ENCODE results near the genes CRYGA and ERBB4.

DNA sequence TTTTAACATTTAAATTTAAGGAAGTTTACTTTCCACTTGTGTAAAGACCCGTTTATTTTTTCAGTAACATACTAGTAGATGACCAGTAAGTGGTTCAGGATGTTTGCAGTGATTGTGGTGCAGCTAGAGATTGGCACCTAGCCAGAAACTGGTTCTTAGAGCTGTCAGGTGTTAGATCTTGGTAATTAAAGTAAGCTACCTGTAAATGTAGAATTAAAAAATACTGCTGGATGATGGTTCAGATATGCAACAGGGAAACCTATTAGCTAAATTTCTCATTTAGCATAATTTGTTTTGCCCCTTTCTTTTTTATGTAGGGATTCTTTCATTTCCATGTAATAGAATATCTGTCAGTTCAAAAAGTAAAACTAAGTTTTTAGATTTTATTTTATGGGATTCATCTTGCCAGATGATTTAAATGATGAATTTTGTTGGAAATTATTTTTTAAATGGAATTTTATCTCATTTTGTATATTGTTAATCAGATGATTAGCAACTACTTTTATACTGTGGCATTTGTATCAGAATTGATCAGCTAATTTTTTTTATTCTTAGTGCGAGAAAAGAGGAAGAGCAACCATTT is 14.9 kb downstream of the CCNYL1 start:
- RRBS, result no CpG with 5 or more reads among the region's 2 CpGs

- RRBS, result no CpG with 5 or more reads among the region's 13 CpGs
Measured at GRCh38 chr2:207771475-207771931, 1.8 kb upstream of the FZD5 start.

- RRBS, result no CpG with 5 or more reads among the region's 3 CpGs
Measured at GRCh38 chr2:207775552-207775954, 5.8 kb upstream of the FZD5 start.

- RRBS, result no CpG with 5 or more reads among the region's 10 CpGs
Measured at GRCh38 chr2:207819152-207819820, 49.6 kb upstream of the FZD5 start.

GRCh38 chr2:207845786-207845947 is 76.0 kb upstream of the FZD5 start:
- RRBS, result no CpG with 5 or more reads among the region's 2 CpGs

DNA sequence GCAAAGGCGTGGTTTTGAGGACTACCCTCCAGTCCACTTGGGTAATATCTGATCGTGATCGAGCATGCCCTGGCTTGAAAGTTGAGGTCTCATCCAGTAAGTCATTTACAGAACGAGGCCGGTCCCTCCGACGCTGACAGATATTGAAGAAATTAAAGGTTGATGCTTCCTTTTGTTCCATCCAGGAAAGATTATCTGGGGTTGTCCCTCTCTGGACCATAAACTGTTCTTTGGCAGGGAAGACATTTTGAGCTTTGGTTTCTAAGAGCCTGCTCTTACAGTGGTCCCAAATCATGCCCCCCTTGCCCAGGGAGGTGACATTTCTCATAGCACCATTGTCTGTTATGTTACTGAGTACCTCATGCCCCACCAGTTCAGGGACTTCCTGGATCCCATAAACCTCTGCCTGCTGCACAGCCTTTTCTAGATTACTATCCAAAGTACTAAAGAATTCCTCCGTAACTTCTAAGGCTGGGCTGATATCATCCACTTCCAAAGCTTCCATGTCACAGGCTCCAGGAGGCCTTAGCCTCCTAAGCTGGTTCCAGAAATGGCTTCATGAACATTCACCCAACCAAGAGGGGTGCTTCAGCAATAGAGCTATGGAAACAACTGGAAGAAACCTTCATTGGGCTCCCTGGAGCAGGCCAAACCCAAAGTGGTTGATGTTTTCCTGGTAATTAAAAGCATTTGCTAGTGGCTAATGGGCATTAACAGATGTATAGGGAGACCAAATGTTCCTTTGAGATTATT is 24.0 kb downstream of the PLEKHM3 start:
- RRBS, result no CpG with 5 or more reads among the region's 8 CpGs

DNA sequence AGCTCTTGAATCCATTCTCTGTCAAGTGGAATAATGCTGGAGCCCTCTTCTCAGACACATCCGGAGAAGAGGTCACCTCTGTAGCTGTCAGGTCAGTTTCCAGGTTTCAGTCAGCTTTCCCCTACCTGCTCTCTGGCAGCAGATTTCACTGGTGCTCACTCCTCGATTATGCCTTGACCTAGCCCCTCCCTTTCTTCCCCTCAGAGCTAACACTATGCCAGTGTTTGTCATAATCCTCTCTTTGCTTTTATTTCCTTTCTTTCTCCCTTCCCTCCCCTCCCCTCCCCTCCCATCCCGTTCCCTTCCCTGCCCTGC is 22.5 kb upstream of the PLEKHM3 start:
- RRBS, result no CpG with 5 or more reads among the region's 3 CpGs

- RRBS, result no CpG with 5 or more reads among the region's 2 CpGs
Measured at GRCh38 chr2:208163422-208163652, at the start of gene CRYGA. Gene CRYGA (minus strand): TSS chr2:208163589.

- RRBS, result no CpG with 5 or more reads among the region's 2 CpGs
Measured at GRCh38 chr2:208236285-208236544, 18.7 kb downstream of the IDH1 start.

- RRBS, result no CpG with 5 or more reads among the region's 23 CpGs
Measured at GRCh38 chr2:208267546-208268045, 1.5 kb downstream of the PIKFYVE start.

DNA sequence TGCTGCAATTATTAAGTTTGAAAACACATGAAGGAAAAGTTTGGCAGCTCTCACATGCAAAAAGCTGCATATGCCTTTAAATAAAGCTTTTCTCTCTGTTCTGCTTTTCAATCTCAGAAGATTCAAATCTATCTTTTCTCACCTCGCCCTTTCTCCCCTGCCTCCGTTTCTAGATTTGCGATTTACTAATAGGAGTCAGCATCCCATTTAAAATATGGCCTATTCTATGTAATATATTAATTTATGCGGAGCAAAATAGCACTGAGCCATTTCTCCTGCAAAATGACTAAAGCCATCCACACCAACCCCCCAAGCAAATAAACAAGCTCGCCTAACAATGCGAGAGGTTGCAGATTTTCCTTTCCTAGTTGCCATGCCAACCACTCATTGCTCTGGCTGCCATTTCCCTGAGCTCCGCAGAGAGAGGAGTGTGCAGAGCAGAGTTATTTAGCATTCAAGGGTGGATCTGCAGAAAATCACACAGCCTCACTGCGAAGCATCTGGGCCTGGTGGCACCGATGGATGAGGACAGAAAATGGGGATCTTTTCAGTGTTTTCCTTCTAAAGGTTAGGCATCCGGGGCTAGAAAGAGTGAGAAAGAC is 110.5 kb upstream of the UNC80 start:
- RRBS, result no CpG with 5 or more reads among the region's 10 CpGs

GRCh38 chr2:209694597-209695253 is 76.9 kb upstream of the UNC80 start:
- RRBS, result no CpG with 5 or more reads among the region's 10 CpGs

DNA sequence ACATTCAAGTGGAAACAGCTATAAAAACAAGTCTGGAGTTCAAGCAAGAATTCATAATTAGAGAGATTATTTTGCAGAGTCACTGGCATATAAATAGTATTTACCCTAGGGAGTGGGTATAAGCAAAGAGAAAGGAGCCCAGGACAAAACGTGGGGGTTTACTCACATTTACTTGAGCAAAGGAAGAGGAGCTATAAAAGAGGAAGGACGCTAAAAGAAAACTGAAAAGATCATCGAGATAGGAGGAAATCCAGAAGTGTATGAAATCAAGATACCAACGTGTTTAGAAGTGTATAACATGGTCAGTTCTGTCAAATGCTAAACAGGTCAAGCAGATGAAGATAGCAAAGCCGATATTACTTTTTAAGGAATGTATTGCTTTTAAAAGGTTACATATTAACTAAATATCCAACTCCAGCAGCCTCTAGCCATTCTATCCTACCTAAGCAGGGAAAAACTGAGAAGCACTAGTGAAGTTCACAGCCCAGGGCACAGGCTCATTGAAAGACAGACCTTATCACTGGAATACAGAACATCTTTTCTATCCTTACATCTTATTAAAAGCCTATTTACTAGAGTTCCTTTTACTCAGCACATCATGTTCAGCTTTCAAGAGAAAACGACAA is 8.6 kb downstream of the KANSL1L start:
- RRBS, result no CpG with 5 or more reads among the region's 6 CpGs

DNA sequence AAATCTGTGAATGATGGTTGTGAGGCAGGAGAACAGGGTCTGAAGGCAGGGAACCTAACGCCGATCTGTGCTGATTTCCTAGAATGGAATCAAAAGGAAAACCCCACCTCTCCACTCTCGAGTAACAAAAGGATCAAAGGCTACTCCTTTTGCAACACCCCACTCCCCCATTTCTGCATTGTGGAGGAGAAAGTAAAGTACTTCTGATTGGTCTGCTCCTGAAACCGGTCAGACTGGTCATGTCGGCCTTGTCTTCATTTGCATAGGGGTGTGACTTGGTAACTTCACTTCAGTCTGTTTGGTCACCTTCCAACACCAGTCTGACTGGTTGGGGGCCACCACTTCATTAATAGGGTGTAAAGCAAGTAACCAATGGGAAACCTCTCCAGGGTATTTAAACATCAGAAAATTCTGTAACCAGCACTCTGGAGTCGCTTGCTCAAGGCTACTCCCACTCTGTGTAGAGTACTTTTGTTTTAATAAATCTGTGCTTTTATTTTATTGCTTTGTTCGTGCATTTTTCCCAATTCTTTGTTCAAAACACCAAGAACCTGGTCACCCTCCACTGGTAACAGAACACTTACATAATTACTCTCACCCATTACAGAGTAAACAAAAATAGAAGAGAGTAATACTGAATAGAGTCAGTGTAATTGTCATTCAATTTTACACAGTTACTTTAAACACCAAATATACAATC is 771.8 kb downstream of the ERBB4 start:
- RRBS, result no CpG with 5 or more reads among the region's 7 CpGs

DNA sequence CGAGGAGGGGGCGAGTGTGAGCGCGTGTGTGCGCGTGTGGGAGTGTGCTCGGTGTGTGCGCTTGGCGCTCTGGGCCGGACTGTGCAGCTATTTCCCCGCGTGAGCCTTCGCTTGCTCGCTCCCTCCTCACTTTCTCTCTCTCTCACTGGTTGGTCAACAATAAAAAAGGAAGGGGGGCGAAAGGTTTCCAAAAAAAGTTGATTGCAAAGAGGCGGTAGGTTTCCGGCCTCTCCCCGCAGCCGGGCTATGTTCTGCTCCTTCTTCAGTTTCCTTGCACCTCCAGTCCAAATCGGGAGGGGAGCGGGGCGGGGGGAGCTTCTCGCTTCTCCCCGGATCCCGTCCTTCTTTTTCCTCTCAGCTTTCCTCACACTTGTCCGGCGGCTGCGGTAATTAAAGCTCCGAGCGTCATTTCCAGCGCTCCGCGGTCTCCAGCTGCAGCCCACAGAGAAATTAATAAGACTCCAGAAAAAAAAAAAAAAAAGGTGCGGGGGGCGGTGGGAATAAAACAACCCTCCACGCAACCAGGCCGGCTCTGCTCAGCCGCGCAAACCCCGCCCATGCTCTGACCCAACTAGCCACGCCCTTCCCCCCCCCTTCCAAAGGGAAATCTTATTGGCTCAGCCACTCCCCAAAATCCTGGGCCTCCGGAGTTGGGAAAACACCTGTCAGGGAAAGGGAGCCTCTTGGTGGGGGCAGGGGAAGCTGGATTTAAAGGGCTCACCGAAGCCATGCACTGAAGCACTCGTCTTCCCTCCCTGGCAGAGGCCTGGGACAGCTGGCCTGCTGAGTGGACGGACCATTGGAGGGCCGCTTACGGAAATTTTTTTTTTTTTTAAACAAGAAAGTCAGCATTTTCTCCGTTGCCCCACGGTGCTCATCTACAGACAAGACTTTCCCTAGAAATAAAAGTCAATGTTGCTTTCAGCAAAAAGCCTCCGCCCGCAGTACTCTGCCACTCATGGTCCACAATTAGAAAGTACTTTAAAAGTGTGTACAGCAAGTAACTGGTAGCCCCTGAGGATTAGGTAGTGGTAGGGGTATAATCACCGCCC is at the start of gene ERBB4:
Gene ERBB4, minus strand, starts transcription at position 83 of the 1,052 bp plus-strand sequence.
- RRBS, result 3% methylated on average over 13 of the region's 52 CpGs

DNA sequence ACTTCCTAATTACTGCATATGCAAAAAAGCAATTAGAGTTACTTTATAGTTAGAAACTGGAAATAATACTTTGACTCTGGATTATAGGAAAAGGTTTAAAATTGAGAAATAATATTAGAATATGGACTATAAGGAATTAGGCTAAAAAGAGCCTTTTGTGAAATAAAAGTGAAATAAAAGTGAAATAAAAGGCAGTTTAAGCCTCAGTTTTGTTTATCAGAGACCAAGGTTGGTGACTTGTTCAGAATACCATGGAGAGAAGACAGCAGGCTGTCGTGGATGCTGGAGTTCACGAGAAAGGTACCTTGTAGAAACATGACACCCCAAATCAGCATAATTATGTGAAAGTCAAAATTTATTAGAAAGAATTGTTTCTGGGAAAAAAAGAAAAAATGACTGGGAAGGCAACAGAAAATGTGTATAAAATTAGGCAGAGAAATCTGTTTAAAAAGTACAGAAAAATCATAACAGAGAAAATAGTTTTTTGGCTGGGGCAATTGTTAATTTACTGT is 46.5 kb upstream of the SPAG16 start:
- RRBS, result no CpG with 5 or more reads among the region's 2 CpGs

DNA sequence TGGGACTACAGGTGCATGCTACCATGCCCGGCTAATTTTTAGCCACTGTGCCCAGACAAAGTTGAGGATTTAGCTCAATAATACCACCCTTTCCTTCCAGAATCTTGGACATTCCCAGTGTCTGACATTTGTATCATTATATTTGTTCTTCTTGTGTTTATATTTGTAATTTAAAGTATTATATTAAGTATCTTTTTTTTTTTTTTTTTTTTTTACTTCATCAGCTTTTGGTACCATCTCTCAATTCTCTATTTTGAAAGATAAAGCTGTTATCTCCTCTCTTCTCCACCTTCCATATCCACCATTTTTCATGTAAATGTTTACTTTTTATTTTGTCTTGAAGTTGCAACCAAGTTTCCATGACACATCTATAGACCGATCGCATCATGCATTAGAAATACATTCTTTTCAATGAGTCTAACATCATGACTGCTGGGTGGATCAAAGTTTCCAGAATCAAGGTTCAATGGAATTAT is 23.3 kb downstream of the FN1 start:
- RRBS, result no CpG with 5 or more reads among the region's 3 CpGs

GRCh38 chr2:215827266-215827513 is 186.2 kb downstream of the MREG start:
- RRBS, result no CpG with 5 or more reads among the region's 3 CpGs

GRCh38 chr2:215830186-215830804 is 183.1 kb downstream of the MREG start:
- RRBS, result no CpG with 5 or more reads among the region's 6 CpGs

DNA sequence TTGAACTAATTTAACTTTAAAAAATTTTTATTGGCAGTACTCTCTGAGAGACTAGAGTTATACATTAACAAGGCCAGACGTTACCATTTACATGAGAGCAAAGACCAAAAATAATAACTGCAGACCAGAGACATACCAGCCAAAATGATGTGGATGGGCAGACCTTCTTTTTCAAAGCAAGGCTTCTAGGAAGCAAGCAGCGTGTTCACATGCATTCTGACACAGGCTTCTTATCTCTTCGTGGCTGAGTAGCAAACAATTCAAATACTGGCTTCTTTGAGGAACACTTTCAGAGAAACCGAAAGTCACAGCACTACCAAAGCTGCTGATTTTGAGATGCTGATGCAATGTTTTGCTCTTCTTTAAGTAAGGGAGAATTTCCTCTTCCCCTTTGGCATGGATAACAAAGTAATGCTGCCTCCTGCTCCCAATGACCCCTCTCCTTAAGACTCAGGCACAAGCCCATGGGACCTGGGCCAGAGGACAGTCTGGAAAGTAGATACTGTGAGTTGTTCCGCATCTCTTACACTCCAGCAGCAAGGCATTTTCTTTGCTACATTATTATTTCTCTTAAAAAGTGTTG is 182.0 kb downstream of the MREG start:
- RRBS, result no CpG with 5 or more reads among the region's 5 CpGs

Data from UCH-1 (cell line).